Right atrium auricular region (tissue), 2 donors: ENCODE measurements around a stretch of chr7.

- PRO-cap: no peak
- RAMPAGE, long total RNA, 2 experiments: start-site peak on the minus strand in 2 of 2 experiments, at chr7:129951194-129951589 at its widest, 8 to 44 reads per replicate
These were observed 1.5 kb downstream of the UBE2H start for GRCh38 chr7:129950965-129951879.

DNA sequence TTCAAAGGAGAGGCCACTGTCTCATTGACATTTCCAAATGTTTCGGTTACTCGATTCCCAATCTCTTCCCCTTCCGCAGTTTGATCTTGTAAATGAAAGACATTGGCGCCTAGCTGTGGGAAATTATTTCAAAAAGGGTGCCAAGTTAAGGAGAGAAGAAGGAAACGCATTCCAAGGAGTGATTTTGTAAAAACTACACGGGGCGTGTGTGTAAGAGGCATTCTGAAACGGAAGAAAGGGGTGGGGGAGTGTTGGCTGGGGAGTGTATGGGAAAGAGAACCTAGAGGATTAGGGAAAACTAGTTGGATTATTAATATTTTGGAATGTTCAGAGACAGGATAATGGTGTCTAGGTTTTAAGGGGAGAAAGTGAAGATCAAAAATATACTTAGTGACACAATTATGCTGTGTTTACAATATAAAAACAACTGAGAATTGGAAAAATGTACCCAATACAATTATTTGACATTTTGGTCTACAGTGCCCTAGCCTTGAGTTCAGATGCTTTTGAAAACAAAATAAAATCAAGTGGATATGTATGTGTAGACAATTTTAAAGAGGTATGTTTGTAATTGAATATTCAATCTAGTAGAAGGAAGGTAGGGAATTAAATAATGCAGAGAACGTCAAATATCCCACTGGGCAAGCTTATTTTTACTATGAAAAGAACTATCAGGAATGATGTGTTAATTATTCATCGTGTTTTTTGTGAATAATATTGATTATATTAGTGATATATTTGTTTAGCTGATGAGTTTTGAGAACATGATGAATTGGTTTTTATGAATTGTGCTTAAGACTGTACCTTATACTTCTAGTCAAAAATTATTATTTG is 930 bp downstream of the KLHDC10 start:
- PRO-cap: no peak
- RAMPAGE, long total RNA, 2 experiments: no peak in any of the 2 experiments

DNA sequence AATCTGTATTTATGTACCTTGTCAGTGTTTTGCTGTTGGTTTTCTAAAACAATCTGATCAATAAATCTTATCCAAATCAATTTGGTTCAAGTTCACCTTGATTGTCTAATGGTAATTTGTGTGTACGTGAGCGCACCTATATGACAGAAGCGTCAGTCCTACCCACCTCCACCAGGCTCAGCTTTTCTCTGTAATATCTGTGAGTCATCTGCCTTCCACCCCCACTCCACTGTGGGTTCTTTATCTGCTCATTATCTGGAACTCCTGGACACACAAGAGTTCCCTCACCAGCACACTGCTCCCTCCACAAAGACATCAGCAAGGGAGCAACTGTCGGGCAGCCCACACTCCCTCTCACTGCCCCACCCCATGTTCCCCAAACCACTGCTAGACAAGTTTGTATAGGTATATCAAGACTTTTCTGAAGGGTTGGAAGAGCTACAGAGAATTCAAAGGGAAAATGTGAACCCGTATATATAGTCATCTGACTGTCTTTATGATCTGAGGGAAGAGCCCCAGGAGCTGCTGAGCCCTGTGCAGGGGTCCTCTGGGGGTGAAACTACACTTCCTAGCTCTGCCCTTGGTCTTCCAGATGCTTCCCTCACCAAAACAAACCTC is 65.4 kb downstream of the KLHDC10 start:
- PRO-cap: no peak
- RAMPAGE, long total RNA, 2 experiments: no peak in any of the 2 experiments

- PRO-cap: no peak
- RAMPAGE, long total RNA, 2 experiments: no peak in any of the 2 experiments
These were observed 923 bp upstream of the TMEM209 start for GRCh38 chr7:130206141-130206516.

- PRO-cap: no peak
- RAMPAGE, long total RNA, 2 experiments: start-site peak on the plus strand in 1 of 2 experiments, at chr7:130504985-130505203 at its widest, 15 to 20 reads per replicate
These were observed 13.2 kb downstream of the MEST start for GRCh38 chr7:130504791-130505706.

DNA sequence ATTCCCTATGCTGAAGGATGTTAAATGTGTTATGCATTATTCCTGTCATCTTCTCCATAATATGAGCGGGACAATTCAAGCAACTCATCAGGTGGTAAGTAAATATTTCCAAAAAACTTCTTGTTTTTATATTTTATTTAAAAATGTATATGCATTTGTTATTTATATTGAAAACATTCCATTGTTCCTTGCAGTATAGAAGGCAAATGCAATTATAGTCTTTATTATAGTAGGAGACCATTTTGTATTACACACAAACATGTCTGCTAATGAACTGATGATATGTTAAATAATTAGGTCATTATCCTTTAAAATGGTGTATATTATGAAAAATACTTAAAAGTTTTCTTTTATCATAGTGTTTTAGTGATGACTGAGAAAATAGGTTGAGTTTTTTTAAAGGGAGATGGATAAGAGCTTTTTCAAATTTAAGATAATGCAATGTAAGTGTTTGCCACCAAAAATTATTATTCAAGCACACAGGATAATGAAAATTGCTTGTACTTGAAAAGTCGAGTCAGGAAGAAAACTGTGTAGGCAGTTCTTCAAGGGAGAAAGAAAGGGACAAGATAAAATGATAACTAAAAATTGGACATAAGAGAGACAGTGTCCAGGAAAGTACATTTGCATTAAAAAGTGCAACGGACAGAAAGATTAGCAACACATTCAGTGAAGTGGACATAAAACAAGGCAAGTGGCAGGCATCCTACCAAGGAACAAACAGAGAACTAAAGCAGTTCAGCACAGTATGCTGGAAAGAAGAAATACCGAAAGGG is 29.0 kb downstream of the MEST start:
- PRO-cap: no peak
- RAMPAGE, long total RNA, 2 experiments: no peak in any of the 2 experiments

GRCh38 chr7:130525107-130525905 is 33.4 kb downstream of the MEST start:
- PRO-cap: no peak
- RAMPAGE, long total RNA, 2 experiments: no peak in any of the 2 experiments

DNA sequence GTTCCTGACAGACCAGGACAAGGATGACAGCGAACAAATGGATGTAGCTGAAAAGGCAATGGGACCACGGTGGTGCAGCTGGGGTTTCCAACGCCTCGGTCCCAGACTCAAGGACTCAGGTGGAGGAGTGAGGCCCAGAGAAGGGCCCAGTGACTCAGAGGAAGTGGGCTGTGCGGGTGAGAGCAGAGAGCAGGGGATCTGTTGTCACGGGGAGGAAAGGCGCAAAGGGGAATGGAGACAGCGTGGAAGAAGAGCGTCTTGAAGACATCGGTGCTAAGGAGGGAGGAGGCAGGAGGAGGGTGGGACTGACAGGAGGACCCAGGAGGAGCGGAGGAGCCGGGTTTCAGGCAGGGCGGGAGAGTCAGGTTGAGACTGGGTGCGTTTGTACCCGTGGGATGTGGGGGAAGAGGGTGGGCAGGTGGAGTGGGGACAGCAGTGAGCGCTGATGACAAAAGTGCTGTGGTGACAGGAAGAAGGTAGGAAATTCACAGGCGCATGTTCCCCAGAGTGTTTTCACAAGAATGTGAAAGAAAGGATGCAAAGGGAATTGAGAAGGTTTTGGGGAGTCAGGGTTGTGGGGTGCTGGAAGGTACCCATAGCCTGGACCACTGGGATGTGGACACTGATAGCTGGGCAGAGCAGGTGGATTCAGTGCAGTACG is 36.0 kb downstream of the MEST start:
- PRO-cap: no peak
- RAMPAGE, long total RNA, 2 experiments: no peak in any of the 2 experiments

DNA sequence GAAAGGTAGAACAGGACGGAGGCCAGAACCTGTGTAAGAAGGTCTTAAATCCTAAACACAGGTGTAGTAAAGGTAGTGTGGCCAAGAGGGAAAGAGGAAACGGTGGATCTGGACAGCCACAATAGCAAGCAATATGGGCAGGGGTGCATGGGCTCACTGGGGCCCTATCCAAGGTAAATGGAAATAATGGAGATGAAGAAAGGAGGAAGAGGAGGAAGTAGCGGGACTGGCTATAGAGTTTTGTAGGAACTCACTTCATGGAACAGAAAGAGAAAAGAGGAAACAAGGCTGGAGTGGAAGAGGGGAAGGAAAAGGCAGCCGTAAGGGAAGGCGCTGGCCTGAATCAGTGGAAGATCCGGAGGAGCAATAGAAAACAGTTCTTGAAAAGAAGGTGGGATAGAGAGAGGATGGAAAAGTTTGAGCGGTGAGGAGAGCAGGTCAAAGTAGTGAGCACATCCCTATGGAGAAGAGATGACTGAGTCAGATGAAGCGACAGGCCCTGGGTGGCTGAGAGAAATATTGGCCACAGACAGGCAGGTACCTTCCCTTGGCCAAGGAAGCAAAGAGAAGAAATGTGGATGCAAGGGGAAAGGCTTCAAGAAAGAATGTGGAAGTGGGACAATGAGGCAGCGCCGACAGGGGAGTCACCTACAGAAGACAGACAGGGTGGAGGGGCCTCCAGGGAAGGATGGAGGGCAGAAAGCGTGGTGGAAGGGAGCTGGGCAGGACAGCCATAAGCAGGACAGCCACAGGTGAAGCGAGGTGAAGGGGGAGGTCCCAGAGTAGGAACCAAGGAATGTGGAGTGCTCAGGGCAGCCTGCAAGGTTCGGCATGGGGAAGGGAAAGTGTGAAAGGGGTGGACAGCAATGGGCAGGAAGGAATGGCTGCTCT is 43.0 kb downstream of the MEST start:
- PRO-cap: no peak
- RAMPAGE, long total RNA, 2 experiments: no peak in any of the 2 experiments

- PRO-cap: no peak
- RAMPAGE, long total RNA, 2 experiments: no peak in any of the 2 experiments
These were observed 151.1 kb upstream of the KLF14 start for GRCh38 chr7:130885034-130885537.

DNA sequence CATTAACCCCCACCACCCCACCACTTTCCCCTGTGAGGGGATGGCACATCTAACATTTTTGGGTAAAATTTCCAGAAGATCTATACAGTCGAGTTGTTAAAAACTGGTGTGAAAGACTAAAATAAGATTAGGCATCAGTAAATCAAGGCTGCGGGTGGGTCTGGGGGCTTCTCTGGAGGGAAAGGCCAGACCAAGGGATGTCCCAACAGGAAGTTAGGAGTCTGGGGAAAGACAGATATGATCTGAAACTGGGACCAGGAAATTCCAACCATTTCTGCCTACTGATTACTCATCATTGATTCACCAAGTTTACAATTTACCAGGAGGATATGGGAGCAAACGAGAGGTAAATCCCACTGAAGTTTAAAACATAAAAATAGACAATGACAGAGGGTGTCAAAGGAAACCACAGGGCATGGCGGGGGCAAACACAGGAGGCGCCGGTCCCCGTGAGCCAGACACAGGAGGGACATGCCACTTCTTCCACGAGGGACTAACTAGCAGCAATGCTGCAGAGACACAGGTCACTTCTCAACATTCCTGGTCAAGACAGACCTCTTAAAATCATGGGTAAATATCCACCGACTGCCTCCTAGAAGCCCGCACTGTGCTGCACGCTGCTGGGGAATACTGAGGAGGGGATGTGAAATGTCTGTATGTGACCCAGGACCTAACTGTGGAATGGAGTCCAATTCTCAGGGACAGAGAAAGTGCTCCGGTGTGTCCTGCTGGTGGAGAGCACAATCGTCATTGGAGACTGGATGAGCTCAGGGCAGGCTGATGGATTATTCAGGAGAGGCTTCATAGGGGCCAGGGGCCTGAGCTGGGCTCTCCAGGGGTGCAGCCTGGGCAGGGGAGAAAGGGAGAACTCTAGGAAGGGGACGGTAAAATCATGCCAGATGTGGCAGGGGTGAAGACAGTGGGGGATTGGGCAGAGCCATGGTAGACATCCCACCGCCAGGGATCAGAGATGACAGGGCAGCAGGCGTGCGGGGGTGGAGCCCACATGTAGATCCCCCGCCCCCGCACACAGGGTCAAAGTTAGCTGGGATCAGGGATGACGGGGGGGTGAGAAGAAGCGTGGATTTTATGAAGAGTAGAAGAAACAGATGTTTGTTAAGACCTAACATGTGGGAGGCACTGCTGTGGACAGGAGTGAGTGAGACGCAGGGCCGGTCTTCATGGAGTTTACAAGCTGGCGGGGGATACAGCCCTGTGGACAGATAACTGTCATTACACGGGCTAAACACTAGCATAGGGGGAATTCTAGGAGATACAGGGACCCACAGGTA is 153.5 kb upstream of the KLF14 start:
- PRO-cap: no peak
- RAMPAGE, long total RNA, 2 experiments: no peak in any of the 2 experiments

DNA sequence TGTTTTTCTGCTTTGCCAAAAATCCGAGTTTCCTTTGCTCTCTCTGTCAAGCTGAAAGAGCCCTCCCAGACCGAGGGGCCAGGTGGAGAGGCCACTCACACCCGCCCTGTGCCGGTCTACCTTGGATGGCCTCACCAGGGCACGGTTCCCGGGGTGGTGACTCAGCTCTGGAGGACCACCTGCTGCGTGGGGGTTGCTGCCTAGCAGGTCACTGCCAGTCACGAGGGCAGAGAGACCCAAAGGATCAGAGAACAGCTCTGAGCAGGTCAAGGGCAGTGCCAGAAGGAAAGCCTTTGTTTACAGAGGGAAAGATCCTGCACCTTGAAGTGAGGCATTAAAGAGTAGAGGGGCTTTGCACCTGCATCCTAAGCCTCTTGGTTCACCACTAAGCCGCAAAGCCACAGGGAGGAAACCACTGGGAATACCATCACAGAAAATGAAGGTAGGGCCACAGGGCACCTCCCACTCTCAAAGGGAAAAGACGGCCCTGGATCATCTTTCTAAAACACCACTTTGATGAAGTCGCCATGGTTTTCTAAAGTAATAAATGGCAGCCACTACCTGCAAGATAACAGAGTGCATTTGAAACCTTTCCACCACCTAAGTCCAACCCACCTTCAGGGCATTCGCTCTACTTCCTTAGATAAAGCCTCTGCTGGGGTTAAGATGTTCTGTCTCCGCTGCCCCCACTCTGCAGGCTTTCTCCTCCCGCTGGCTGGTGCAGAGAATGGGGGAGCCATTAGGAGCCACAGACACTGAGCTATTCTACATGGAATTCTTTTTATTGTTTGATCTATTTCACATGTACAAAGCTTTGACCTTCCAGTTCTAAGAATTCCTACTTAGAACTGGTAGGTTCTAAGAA is 160.4 kb upstream of the KLF14 start:
- PRO-cap: no peak
- RAMPAGE, long total RNA, 2 experiments: start-site peak on the minus strand in 1 of 2 experiments, centred at position 265 of the sequence, 9 reads per replicate

GRCh38 chr7:130895027-130895502 is 161.1 kb upstream of the KLF14 start:
- PRO-cap: no peak
- RAMPAGE, long total RNA, 2 experiments: no peak in any of the 2 experiments

DNA sequence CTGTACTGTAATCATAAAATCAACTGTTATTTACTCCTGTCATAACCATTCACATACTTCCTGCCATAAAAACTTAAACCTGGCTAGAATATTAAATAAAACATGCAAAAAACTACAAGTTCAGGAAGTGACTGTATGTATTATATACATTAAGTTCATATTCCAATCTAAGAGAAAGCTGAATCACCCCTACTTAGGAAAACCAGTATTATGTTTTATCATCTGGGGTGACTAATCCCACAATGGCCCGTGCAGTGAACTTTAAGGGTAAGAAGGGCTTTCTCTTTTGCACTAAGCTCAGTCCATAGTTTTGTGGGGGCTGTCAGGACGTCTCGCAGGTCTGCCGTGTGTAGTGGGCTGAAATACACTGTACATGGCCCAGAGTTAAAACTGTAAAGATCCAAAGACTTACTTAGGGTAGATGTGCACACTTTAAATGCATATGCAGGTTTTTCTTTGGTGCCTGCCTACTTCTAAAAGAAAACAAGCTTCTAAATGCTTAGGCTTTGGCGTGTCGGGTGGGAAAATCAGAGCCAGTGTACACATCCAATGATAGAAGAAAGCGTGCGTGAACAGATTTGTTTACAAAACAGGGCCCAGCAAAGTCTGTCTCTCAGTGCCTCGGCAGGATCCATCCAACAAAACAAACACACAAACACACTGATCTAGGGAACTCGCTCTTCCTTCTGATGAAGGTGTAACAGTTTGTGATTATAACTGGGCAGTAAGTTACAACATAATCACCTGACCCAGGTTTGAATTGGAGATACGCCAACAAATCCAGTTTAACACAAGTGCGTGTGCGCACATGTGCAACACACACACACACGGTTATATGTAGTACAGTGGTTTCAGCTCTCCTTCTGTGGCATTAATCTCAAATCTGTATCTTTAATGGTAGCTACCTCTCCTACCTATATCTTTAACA is 184.0 kb upstream of the KLF14 start:
- PRO-cap: no peak
- RAMPAGE, long total RNA, 2 experiments: no peak in any of the 2 experiments

DNA sequence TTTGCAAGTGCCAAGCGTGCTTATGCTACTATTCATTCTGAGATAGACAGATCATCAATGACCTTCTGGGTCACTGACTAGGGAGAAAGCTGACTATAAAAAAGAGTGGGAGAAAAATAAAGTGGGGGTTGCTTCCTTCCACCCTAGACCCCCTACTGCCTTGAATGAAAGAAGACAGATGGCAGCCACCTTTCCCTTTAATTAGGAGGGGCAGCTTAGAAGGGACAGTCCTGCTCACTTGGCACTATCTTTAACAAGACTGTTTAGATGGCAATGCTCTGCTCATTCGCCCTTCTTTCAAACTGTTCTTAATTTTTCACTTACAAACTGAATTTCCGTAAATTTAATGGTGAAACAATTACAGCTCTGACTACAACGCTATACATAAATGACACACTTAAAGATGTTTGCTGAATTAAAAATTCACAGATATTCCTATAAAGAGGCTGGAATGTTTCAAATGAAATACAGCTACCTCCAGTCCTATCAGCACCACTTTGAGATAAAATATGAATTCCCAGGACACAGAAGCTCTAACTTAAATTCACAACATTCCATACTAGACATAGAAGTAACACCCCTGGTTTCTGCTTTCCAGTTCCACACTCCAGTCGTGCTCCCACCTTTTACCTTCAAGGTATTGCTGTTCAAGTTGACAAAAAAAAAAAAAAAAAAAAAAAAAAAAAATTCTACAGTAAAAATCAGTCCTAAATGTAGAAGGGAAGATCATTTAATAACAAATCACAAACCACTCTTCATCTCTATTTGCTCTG is 206.0 kb upstream of the KLF14 start:
- PRO-cap: no peak
- RAMPAGE, long total RNA, 2 experiments: no peak in any of the 2 experiments

DNA sequence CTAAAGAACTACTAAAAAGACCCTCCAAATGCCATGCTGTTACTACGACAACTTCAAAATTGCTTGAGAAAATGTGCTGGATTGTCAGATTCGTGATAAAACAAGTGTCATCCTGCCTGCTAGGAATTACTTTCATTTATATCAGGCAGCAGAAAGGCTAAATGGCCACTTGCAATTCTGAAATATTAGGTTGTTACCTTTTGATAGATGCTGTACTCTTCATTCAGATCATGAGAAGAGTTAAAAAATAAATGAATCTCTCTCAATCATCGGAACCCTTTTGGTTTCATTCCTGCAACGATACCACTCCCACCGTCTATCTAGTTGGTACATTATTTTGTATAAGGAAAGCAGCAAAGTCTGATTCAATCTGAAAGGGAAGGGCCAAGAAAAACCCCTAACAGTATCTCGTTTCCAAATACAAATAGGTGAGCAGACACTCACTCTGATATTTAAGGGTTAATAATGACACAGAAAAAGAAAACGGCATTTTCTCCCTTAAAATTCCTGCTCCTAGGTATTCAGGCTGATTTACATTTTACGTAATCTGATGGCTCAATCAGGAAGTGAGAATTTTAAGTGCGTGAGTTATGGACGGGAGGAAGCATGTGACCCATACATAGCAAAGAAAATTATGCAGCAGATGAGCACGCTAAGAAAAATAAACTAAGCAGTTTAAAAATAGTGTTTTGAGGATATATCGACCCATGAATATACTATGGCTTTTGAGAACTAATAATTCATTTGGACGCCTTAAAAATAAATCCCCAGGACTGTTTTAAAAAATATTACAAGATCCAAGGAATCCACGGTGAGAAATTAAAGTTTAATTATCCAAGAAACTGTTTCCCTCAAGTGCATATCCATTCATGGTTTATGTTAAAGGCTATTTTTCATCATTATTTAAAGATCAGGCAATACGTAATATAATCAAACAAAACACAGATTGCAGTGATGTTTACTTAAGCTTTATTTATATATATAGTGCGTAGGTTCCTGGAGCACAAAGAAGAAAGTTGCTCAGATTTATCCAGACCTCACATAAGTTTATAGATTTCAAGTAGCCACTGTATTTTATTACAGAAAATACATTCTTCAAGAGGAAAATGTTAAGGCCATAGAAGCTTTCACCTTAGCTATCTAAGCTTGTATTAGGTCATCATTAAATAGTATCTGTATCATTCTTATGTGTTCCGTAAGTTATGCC is 209.6 kb upstream of the KLF14 start:
- PRO-cap: no peak
- RAMPAGE, long total RNA, 2 experiments: no peak in any of the 2 experiments

DNA sequence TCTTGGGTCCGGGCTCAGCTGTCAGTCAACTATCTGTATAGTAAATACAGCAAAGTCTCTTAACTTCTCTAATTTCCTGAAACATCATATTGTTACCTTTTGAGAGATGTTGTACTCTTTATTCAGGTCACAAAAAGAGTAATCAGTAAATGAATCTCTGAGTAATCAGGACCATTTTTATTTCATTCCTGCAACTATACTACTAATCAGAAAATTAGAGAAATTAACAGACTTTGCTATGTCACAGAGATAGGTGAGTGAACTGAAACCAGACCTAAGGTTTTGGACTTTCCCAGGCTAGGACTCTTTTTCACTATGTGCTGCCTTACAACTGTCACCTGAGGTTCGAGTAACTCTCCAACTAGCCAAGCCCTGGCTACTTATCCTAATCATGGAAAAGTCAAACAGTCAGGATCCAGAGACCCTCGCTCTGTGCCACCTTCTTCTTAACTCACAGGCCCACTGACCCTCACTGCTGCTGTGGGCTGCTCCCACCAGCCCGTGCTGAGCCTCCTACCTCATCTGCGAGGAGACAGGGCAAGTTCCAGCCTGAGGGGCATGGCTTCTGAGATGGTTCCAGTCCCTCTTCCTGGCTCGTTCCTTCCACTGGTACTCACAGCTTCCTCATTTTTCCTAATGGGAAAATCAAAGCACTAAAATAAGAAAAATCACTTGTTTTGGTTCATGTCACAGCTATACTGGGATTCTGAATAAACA is 211.4 kb upstream of the KLF14 start:
- PRO-cap: no peak
- RAMPAGE, long total RNA, 2 experiments: no peak in any of the 2 experiments

DNA sequence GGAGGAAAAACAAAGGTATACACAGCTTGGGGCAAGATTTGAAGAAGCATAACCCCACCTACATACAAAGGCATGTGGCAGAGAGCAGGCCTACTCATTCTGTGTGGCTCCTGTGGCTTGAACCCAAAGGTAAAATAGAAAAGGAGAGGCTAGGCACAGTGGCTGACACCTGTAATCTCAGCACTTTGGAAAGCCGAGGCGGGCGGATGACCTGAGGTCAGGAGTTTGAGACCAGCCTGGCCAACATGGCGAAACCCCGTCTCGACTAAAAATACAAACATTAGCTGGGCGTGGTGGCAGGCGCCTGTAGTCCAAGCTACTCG is 255.6 kb upstream of the KLF14 start:
- PRO-cap: no peak
- RAMPAGE, long total RNA, 2 experiments: no peak in any of the 2 experiments

DNA sequence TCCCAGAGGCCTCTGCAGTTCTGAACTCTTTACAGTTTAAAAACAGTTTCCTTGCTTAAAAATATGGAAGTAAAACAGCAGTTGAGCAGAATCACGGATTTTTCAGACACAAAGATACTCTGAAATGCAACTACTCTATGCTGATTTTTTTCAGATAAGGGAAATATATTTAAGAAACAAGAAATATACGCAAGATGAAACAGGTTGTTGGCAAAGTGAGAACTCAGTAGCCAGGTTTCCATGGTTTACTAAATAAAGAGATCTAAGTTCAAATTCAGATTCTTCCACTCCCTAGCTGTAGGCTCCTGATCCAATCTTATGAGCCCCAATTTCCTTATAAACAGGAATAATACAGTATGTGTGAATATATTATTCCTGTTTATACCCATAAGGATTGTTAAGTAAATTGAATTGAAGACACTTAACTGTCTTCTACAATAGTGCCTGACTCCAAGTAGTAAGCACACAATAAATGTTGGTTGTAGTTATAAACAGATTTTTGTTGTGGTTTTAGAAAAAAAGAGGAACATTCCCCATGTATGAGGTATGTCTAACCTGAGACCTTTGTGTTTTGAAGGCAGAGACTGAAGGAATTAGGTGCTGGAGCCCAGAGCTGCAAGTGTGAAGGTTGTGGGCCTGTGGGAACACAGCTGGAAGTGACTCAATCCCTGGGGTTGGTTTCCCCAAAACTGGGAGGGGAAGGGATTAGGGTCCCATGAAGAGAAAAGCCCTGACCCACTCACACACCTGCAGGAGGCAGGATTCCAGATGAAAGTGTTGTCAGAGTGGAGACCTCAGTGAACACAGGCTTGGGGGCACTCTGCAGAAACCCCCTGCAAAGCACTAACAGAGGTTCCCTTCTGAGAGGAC is 264.9 kb upstream of the KLF14 start:
- PRO-cap: no peak
- RAMPAGE, long total RNA, 2 experiments: no peak in any of the 2 experiments

DNA sequence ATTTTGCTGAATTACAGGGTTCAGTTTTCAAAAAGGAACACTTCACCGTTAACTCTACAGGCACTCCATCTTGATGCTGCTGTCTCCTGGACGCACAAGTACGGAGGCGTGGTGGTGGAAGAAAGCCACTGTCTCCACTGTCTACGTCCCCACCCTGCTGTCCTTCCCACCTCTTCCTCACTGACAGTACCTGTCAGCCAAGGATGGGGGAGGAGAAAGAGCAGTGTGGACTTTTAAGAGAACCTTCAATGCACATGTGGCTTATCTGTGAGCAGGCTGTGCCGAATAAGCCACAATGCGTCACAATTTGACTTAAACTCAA is 279.1 kb upstream of the KLF14 start:
- PRO-cap: no peak
- RAMPAGE, long total RNA, 2 experiments: no peak in any of the 2 experiments